ENCODE measurements around a stretch of chr14.

DNA sequence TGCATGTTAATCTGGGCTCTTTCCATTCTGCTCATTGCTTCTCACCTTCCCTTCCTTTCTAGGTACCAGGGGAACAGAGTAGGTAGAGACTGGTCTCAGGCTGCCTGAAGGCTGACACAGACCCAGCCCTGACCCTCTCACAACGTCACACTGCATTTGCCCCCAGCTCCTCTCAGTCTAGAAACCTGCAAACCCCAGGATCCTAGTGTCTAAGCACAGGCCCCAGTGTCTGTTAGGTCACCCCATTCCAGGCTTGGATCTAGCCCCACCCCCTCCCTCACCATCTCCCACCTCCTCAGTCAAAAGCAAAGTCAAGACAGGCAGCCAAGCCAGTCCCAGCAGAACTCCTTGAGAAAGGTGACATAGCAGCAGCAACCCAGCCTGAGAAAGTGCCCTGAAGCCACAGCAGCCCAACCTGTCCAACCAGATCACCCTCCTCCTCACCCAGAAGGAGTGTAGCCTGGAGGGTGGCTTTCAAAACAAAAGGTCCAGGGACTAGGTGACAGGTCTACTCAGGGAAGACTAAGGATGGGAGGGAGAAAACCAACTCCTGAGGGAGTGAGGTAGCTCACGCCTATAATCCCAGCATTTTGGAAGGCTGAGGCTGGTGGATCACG, 5.3 kb downstream of the RAB15 start:
- RRBS: no CpG with 5 or more reads among the region's 3 CpGs

DNA sequence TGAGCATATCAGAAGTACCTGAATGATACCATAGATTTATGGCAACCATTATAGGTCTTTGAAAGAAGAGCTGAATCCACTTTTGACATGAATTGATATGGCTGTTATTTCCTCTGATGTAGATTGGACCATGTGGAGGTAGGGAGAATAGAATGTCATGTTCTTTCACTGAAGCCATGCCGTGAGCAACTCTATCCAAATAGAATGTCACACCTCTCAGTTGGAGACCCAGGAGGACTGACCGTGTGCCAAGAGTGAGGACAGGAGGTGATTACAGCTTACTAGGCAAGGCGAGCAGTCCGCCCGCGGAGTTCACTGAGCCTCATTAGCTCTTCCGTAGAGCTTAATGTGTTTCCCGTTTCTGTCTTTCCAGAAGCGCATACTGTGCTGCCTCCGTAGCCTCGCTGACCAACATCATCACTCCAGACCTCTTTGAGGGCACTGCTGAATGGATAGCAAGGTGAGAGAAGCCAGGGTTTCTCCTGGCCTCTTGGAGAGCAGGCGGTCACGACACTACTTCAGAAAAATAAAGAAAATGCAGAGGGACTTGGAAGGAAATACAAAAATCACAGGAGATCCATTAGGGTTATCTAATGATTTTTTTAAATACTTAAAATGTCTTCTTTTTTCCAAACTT, 45.7 kb downstream of the FNTB start:
- RRBS: no CpG with 5 or more reads among the region's 13 CpGs

GRCh38 chr14:65044405-65045021, 57.8 kb downstream of the MAX start:
- RRBS: no CpG with 5 or more reads among the region's 14 CpGs

DNA sequence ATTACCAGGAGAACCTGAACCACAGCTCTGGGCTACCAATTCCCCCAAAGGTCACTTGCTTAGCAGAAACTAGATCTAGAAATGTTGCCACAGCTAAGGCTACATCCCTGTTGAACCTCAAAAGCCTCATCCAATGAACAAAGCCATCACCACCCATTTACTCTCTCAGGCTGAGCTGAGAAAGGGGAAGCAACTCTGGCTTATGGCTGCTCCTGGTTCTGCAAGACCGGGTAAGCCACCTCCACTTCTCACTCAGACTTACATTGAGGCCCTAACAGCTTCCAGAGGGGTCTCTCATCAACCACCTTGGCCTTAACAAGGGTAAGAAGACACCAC, 27.6 kb downstream of the MAX start:
- RRBS: no CpG with 5 or more reads among the region's 1 CpG

- RRBS: no CpG with 5 or more reads among the region's 3 CpGs
Measured at GRCh38 chr14:65077421-65077885, 24.9 kb downstream of the MAX start.

GRCh38 chr14:65096355-65096701, 6.0 kb downstream of the MAX start:
- RRBS: no CpG with 5 or more reads among the region's 2 CpGs

GRCh38 chr14:65100479-65101135, 1.7 kb downstream of the MAX start:
- RRBS: no CpG with 5 or more reads among the region's 5 CpGs

GRCh38 chr14:65237824-65238554, 135.7 kb upstream of the MAX start:
- RRBS: no CpG with 5 or more reads among the region's 9 CpGs

DNA sequence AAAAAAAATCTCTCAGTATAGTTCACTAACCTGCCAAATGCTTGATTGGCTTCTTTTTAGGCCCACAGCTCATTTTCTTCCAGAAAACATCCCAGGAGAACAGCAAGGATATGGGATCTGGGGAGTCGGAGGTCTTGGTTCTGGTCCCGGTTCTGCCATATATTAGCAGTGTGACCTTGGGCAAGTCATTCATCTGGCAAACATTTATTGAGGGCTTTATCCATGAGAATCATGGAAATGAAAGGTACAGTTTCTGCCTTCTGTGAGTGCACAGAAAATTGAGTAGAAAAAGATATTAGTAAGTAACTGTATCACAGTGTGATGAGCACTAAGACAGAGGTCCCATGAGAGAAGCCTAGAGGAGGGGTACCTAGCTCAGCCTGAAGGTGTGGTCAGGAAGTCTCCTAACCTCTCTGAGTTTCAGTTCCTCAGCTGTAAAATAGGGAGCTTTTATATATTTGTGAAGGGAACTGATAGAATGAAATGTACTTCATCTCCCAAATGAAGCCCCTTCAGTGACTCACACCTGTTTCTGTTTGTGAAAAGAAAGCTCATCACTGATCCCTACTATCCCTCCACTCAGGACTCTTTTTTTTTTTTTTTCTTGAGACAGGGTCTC, 94.0 kb upstream of the FUT8 start:
- RRBS: no CpG with 5 or more reads among the region's 2 CpGs

GRCh38 chr14:65564696-65565124, 152.2 kb downstream of the FUT8 start:
- RRBS: no CpG with 5 or more reads among the region's 2 CpGs

DNA sequence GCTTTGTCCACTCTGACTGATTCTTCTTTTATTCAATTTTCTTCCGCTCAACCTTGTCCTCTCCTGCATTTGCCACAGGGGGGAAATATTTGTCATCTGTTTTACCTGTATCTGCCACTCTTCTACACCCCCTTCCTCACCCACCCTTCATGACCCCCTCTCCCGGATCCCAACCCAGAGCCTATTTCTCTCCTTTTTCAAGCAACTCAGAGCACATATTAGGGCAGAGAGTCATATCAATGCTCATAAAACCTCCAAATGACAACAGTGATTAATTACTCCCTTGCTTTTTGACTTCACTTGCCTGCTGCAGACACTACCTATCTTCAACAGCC, 340.9 kb downstream of the FUT8 start:
- RRBS: no CpG with 5 or more reads among the region's 2 CpGs

DNA sequence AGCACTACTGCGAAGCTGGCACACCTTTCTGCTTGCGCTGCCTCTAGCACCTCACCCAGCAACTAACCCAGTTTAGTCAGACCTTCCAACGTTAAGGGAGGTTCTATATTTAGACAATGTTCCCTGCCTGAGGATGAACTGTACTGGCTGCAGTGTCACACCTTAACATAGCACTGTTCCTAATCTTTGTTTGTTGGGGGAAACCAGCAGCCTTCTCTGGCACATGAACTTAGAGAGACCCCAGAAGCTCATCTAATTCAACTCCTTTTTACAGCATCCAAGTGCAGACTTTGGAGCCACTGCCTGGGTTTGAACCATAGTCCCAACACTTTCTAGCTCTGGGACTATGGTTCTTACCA, 60.6 kb upstream of the CCDC196 start:
- RRBS: no CpG with 5 or more reads among the region's 3 CpGs

DNA sequence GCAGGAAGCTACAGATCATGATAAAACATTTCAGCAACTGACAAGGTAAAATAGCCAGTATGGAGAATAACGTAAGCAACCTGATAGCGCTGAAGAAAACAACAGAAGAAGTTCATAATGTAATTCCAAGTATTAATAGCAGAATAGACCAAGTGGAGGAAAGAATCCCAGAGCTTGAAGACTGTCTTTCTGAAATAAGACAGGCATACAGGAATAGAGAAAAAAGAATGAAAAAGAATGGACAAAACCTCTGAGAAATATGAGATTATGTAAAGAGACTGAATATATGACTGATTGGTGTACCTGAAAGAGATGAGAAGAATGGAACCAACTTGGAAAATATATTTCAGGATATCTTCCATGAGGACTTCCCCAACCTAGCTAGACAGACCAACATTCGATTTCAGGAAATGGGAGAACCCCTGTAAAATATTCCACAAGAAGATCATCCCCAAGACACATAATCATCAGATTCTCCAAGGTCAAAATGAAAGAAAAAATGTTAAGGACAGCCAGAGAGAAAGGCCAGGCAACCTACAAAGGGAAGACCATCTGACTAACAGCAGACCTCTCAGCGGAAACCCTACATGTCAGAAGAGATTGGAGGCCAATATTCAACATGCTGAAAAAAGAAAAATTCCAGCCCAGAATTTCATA, 154.9 kb downstream of the GPHN start:
- RRBS: no CpG with 5 or more reads among the region's 4 CpGs

GRCh38 chr14:67147382-67147695, 41.9 kb upstream of the GARIN2 start:
- RRBS: no CpG with 5 or more reads among the region's 2 CpGs

DNA sequence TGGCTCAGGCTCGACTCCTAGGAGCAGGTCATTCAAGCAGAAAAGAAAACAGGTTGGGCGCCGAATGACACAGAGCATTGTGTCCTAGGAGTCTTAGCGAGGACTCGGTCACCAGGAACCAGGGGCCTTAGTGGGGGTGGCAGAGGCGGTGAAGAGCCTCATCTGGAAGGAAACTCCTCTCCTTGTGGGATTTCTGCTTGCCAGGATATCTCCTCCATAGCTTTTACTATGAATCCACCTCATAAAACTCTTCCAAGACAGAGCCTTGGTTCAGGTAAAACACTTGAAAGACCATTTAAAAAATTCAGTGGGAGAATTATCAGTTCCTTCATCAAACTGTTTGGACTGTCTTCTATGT, 699 bp downstream of the PLEKHH1 start:
- RRBS: no CpG with 5 or more reads among the region's 6 CpGs

DNA sequence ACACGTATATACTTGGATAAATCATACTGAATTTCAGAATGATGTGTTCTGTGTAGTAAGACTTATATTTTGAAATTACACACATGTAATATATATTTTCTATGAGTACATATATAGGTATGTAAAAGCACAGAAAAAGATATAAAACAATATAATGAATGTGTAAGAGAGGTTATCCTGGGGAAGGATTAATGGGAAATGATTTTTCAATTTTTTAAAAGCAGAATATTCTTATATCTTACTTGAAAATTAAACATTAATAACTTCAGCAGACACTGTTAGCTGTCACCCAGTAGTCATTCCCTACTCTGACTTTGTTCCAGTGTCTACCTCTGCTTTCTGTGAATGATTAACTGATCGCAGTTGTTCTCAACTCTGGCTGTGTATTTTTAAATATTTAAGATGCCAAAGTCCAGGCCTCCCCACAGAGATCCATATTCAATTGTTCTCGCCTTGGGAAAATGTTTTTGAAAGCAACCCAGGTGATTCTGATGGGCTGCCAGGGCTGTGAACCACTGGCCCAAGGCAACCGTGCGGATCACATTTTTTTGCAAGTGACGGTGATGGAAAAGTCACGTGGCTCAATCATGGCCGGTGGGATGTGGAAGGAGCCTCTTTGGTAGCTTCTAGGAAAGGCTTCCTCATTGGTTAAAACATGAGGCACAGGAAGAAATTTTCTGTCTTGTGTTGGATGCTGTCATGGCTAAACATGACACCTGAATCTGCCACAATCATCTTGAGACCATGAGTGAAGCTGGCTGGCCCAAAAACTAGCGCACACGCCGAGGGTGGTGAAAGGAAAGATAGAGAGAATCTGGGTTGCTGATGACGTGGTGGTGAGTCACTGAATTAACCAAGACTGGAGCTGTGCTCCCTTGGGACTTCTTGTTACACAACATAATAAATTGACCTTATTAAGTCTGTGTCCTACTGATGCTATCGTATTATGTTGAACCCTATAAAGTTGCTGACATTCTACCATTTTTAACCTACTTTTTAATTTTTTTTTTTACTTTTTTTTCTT, 37.1 kb downstream of the RDH12 start:
- RRBS: no CpG with 5 or more reads among the region's 13 CpGs

GRCh38 chr14:68011483-68012406, 192.2 kb downstream of the RAD51B start:
- RRBS: no CpG with 5 or more reads among the region's 7 CpGs

DNA sequence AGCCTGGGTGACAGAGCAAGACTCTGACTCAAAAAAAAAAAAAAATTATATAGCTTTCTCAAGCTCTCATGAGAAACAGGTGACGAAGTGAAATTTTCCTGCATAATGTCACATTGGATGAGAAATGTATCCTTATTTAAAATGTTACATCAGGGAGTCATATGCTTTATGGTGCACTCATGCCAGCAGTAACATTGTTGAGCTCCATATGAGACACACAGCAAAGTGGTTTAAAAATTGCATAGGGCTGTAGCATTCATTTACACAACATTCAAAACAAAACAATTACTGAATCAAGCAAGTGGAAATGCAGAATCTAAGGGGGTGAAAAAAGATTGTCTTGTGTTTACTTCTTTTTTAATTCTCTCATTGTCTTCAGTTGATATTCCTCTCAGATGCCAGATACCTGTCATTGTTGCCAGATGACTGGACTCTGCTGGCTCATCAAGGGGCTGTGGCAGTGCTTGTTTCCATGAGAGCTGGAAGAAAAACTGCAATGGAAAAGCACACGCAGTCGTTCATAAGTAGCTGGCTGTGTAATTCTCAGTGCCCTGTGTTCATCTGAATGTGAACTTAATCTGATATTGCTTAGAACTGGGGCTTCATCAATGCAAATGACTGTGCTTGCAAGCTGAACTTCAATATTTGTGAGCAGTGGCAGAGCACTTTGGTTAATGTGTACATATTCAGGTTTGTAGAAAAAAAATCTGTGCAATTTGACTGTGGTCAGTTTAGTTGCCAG, 305.5 kb downstream of the RAD51B start:
- RRBS: no CpG with 5 or more reads among the region's 3 CpGs

GRCh38 chr14:68268701-68269129, 449.1 kb downstream of the RAD51B start:
- RRBS: no CpG with 5 or more reads among the region's 1 CpG